ENCODE measurements around a stretch of chr13.

DNA sequence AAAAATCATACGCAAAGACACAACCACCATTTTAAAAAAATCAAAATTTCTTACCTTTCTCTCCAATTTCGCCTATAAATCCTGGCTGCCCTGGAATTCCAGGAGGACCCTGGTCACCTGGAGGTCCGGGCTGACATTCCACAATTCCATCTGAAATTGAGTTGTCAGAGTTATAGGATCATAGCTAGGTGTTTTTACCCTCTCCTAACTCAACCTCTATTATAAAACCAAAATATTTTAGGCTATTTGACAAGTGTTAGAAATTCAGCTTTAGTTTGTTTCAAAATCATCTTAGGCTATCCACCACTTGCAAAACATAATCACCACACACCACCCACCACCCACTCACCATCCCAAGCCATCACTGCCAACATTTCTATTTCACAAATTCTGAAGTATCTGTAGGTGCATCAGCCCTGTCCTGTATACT, 112.0 kb downstream of the COL4A1 start:
- RAMPAGE, total RNA = no peak

DNA sequence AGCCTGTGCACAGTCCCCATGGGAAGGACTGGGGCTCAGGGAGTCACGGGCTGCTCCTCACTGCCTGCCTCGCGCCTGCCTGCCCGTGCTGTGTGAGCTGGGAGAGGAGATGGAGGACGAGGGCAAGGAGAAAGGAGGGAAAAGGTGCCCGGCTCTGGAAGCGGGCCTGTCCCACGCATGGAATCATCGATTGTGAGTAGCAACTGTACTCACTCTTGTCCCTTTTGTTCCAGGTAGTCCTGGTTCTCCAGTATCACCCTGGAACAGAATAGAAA, 93.5 kb downstream of the COL4A1 start:
- RAMPAGE, total RNA = no peak

DNA sequence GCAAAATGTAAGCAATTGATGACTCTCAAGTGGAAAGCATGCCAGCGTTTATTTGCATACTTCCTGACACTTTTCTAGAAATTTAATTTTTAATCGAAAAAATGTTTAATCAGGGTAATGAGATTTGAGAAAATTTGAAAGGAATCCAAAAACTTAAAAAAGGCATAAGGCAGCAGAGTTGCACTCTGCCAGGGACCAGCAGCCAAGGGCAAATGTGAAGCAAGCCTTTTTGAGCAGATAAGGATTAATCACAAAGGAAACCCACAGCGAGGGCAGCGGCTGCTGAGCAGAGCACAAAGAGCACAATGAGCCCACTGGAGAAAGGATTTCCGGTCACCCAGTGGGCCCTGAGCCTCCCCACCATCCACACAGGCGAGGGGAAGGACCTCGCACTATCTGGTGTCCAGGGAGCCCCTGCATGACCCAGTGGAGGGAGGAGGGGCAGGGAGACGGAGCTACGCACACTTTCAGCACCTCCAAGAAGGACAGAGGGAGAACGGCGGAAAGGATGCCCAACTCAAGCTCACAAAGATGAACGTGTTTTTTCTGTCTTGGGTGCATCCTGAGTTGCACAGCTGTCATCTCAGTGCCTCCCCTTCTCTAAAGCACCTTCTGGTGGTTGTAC, 40.0 kb downstream of the COL4A1 start:
- RAMPAGE, total RNA = no peak

DNA sequence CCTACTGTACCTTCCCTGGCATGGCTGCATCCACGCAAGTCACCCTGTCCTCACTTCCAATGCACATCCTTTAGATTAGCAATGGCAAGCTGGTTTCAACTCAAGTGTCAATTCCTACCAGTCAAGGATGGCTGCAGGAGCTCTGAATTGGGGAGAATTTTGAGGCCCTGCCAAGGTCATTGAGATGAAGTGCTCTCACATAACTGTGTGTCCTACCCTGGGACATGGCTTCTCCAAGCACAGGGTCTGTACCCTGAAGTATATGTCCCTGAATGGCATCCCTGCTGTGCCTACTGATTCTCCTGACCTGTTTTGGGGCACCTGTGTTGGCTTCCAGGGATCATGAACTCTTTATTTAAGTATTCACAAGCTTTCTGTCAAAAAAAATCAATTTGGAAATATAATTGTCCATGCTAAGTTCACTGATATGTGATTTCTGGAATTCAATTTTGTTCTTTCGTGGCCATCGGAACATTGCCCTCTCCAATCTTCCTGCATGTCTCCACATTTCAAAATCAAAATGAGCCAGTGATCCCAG, 24.4 kb downstream of the COL4A1 start:
- RAMPAGE, total RNA = no peak

DNA sequence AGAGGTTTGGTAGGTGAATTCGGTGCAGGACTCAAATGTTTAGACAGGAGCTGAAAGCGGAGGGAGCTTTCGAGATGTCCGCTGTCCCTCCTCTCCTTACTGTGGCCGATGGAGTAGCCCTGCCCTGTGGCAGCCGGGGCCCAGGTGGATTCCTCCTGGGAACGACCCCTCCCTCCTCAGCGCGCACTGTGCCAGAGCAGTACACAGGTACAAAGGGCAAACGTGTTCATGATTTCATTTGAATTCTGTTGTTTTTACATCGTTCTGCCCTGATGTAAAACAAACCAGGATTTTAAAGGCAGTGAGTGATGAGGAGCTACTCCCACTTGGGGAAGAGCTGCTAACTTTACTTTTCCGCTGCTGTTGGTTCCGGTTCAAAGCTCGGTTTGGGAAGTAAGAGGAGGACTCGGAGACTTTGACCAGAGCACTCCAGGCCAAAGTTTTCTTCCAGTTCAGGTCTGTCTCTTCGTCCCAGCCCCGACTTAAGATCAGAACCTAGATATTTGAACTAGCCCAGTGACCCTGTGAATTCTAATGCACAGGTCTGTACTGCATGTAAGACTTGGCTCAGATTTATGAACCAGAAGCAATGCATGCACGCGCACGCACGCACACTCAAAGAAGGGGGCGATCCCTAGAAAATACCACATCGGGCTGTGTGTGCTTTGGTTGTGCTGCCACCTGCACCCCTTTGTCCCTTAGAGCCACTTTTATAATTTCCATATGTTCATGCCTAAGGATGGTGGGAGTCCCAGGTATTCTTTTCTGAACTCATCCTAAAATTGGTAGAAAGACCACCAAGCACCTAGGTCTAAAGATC, 2.0 kb downstream of the COL4A2 start:
- RAMPAGE, total RNA = no peak

DNA sequence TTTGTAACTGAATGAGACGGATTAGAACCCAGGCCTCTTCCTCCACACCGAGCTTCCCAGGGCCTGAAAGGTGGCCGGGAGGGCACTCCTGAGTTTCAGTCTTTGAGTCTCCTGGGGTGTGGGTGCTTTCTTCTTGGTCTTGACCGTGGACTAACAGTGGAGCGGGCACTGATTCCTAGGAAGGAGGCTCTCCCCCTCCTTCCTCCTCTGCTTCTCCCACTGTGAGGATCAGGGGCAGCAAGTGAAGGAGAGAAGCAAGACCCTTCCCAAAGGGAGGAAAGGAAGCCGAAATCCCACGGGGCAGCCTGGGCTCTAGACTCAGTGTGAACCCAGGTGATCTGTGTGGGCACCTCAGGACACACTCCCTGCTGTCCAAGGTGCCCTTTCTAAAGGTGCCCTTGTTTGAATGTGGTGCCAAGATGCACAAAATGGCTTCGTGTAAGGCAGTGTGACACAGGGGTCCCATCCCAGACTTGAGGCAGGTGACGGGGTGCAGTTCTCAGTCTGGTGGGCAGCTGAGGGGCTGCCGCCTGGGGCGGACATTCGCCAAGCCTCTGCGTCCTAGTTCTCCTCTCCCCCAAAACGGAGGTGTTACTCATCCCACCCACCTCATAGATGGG, 4.0 kb downstream of the COL4A2 start:
- RAMPAGE, total RNA = no peak

DNA sequence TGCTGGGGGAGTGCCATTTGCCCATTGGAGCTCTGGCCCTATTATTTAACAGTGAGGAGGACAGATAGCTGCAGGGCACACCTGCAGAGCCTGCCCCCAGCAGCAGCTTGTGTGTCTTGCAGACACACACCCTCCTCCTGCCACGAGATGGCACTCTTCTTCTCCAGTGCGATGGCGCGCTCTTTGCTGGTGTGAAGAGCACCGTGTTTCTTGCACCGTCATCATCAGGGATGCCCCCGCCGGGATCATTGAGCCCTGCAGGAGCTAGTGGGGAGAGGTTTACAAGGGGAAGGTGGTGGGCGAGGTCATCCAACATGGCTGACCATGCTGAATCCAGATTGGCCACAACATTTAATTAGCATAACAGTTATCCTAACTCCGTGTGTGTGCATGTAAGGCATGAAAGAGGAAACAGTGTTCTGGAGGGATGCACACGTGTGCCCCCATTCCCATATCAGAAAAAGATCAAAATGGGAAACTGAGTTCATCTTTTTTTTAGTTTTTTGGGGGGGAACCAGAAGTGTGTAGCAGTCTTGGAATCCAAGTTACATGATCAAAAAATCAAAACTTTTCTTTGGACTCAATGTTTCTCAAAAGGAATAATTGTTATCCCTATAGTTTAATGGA, 105.5 kb downstream of the RAB20 start:
- RAMPAGE, total RNA = no peak

- RAMPAGE, total RNA = no peak
Measured at GRCh38 chr13:110473013-110473702, 88.4 kb downstream of the RAB20 start.

- RAMPAGE, total RNA = no peak
Measured at GRCh38 chr13:110507727-110508380, 53.7 kb downstream of the RAB20 start.

DNA sequence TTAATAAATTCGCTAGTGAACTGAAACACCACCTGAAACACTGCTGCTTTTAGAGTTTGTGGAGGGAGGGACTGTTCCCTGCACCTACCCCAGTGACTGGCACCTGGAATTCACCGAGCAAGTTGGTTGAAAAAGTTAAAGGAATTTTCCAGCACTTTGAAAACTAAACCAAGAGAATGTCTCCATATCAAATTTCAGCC, 3.6 kb upstream of the RAB20 start:
- RAMPAGE, total RNA = no peak

DNA sequence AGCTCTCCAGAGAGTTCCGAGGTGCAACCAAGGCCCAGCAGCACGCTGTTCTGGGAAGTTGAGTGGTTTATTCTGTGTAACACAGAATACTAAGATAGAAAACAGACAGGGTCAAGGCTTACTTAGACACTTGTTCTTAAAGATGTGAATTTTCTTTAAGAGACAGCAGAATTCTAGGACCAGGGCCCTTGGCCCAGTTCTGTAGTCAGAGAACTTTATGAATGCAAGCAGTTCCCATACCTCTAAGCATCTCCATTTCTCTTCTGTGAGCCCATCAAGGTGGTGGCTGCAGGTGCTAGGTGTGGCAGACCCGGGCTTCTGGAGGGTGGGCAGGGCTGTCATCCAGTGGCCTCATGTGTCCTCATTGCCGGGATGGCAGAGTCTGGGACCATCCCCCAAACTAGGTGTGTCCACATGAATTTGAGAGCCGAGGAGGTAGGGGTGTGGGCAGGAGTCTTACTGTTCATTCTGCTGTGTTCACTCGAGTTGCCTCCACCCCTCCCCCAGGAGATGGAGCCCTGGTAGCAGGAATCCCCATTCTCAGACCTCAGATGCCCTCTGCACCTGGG, 22.2 kb downstream of the NAXD start:
- RAMPAGE, total RNA = no peak

GRCh38 chr13:110915083-110915966, 456 bp upstream of the ANKRD10 start:
- RAMPAGE, total RNA = no peak

DNA sequence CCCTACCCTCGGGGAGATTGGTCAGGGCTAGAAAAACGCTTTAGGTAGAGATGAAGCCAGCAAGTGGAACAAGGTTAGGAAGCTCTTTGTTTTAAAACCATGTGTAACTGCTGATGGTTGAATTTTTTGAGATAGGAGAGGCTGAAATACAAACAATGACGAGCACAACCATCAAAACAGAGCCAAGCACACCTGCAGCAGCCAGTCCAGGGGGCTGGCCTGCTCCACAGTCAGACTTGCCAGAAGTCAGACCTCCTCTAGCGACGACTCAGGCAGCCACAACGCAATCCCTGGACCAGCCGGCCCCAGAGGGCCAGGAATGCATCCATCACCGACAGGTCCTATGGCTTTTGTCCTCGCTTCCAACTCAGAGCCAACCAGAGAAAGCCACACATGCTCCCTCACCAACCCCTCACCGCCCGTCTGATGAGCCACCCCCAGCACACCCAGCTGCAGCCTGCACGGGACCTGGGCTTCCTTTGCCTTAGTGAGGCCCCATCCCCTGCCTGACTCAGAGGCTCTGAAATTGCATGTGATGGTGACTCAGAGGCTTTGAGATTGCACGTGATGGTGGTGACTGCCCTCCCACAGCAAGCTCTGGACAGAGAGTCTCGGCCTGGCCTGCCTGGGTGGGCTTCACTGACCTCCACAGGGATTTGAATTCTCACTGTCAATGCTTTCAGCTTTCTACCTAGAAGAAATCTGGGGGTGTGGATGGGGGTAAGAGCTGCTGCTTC, 40.2 kb upstream of the ANKRD10 start:
- RAMPAGE, total RNA = no peak

DNA sequence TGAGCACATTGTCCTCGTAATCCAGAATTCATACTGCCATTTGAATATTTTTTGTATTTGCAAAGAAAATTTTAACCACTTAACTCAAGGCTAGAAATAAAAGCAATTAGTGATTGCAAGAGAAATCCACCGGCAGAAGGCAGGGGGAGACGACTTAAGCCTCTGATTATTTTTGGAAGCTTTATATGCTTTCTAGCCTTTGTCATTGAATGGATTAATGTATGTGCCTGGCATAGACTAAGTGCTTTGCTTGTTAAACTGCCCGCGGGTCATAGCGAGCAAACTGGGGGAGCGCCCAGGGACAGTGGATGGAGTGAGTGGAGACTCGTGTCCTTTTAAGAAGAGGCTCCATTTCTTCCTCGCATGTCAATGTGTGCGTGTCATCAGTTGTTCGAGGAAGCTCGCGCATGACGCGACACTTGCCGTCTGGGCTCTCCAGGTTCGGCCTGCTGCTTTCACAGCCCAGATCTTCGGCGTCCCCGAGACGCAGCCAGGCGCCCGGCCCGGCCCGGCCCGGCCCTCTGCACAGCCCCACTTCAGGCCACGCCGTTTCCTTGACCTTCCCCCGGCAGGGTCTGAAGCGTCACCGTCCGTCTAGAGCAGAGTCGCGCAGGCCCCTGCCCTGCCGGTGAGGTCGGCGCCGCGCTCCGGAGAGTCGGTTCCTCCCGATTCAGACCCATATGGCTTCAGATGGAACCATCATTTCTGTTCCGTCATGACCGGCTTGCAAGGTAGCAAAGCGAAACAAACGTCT, 791 bp upstream of the ARHGEF7 start:
- RAMPAGE, total RNA = no peak

GRCh38 chr13:111114896-111115040, 342 bp upstream of the ARHGEF7 start:
- RAMPAGE, total RNA = no peak

GRCh38 chr13:111168028-111168693, 53.1 kb downstream of the ARHGEF7 start:
- RAMPAGE, total RNA = no peak

- RAMPAGE, total RNA = no peak
Measured at GRCh38 chr13:111209543-111209977, 94.5 kb downstream of the ARHGEF7 start.

GRCh38 chr13:111228075-111229171, 92.0 kb upstream of the TEX29 start:
- RAMPAGE, total RNA = no peak

GRCh38 chr13:111258339-111259339, 61.8 kb upstream of the TEX29 start:
- RAMPAGE, total RNA = no peak

DNA sequence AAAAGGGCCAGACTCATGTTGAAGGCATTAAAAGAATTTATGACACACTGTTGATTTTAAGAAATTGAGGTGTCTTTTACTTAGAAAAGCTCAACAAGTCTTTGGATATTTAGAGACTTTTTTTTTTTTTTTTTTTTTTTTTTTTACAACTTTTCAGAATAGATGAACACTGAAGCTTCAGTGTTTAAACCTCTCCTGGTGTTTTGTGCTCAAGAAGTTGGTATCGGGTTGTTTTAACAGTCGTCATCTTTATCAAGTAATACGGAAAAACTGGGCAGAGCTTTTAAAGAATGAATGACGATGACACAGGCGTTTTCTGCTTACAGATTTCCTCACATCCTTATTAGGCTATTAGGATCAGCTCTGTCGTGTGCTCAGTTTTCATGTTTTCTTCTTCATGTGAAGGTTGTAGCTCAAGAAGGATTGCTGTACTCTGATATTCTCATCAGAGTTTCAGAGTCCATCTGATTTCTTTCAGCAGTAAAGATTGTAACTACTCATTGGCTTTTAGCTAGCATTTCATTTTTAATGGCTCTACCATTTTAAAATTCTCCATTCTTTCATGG, 39.3 kb upstream of the TEX29 start:
- RAMPAGE, total RNA = no peak